SJSA1 (cell line): ENCODE results near the genes MDM2 and CCT2.

DNA sequence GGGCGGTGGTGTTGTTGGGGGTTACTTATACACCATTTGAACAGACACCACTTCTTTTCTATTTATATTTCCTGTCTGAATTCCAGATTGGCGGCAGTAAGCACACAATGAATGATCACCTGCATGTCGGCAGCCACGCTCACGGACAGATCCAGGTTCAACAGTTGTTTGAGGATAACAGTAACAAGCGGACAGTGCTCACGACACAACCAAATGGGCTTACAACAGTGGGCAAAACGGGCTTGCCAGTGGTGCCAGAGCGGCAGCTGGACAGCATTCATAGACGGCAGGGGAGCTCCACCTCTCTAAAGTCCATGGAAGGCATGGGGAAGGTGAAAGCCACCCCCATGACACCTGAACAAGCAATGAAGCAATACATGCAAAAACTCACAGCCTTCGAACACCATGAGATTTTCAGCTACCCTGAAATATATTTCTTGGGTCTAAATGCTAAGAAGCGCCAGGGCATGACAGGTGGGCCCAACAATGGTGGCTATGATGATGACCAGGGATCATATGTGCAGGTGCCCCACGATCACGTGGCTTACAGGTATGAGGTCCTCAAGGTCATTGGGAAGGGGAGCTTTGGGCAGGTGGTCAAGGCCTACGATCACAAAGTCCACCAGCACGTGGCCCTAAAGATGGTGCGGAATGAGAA, 8.6 kb downstream of the DYRK2 start:
- RAMPAGE, long total RNA, result no peak

DNA sequence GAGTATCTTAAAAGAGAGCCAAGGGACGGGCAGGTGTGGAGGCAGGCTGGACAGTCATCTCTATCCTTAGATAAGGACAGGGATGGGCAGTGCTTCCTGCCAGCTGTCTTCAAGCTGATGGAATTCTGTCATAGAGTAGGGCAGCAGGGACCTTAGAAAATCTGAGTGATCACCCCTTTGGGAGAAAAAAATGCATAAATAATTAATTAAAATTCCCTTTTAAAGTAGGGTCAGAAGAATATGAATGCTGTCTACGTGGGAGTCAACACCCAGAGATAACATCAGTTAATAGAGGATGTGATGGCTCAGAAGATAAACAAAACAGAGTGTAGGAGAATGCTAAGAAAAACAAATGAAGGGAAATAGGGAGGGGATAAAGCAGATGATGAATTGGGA, 57.3 kb downstream of the DYRK2 start:
- RAMPAGE, long total RNA, result no peak

- RAMPAGE, long total RNA, result no peak
Measured at GRCh38 chr12:67772595-67773399, 124.3 kb downstream of the DYRK2 start.

DNA sequence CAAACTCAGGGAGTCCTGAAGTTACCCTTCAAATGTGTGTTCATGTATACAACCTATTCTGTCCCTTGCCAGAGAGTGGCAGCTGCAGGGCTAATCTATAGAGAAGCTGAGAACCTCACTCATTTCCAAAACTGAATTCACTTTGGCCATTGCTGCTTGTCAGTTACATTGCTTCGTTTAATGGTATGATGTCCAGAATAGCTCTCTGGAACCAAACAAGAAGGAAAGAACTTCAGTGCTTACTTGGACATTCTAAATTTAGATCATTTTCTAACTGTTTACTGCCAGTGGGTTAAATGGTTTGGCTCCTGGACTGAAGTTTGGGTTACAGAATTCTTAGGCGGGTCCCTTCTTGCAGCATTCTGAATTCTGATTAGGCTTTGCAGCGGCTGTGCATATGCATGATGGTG, 148.6 kb downstream of the DYRK2 start:
- RAMPAGE, long total RNA, result no peak

- RAMPAGE, long total RNA, result no peak
Measured at GRCh38 chr12:68012628-68013070, 146.9 kb downstream of the IFNG start.

GRCh38 chr12:68042098-68042773, 117.3 kb downstream of the IFNG start:
- RAMPAGE, long total RNA, result no peak

DNA sequence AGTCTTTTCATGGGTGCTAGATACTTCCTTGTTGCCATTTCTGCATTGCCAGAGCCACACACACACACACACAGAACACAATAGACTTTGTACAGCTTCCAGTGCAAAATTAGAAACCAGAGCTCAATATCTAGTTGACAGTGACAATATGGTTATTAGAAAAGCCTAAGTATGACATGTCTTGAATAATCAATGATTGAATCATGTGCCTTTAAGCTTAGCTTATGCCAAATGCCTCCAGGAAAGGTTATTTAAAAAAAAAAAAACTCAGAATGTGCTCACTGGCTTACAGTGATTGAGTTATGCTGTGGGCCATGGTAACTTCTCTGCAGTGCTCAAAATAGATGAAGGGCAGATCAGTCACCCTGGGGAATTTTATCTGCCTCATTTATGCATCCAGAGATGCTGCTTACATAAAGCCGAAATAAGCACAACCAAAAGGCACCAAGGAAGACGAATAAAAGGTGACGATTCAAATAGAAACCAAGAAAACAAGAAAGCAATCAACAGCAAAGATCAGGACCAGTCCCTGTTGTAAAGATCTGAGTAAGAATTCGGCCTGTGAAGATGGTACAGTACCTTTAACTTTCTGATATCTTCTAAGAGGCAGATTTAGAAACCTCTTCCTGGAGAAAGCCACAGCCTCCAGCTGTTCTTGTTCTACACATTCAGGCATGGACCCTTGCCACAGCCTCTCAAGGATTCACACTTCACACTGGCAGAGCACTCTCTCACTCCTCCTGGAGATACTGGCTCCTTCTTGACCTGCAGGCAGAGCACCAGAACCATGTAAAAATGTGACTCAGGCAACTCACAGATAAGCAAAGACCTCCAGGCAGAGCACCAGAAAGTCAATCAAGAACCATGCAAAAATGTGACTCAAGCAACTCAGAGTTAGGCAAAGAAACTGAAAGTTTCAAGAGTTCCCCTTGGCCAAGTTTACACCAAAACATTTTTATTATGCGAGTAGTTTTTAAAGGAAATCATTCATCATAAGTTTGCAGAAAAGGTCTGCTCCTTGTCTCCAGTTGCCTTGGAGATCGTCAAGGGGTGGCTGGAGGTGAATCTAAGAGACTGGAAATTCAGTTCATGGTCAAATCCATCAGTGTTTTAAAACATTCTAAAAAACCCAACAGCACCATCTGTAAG, 119.0 kb upstream of the MDM1 start:
- RAMPAGE, long total RNA, result no peak

DNA sequence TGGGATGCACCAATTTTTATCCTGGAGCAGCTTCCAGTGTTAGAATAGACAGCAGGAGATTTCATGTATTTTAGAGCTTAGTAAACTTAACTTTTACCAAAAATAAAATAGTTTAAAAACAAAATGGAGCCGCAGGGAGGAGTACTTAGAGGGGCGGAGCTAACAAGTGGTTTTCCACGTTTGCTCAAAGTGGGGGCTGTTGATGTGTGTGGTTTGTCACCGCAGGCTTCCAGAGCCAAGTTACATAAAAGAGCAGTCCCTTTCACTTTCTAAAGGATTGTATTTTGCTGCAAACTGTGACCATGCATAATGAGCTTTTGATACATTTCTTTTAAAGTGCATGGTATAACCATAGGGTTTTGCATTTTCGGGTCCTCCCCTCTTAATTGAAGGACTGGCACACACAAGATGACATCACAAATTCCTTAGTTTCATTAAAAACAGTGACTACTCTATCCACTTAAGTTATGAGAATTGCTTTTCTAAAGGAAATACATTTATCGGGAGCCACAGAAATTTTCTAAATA, 71.5 kb upstream of the RAP1B start:
- RAMPAGE, long total RNA, result no peak

GRCh38 chr12:68625845-68626111, 15.1 kb downstream of the RAP1B start:
- RAMPAGE, long total RNA, result no peak

- RAMPAGE, long total RNA, result no peak
Measured at GRCh38 chr12:68648533-68649093, 37.9 kb downstream of the RAP1B start.

GRCh38 chr12:68745204-68745707, 720 bp upstream of the SLC35E3 start:
- RAMPAGE, long total RNA, result no peak

DNA sequence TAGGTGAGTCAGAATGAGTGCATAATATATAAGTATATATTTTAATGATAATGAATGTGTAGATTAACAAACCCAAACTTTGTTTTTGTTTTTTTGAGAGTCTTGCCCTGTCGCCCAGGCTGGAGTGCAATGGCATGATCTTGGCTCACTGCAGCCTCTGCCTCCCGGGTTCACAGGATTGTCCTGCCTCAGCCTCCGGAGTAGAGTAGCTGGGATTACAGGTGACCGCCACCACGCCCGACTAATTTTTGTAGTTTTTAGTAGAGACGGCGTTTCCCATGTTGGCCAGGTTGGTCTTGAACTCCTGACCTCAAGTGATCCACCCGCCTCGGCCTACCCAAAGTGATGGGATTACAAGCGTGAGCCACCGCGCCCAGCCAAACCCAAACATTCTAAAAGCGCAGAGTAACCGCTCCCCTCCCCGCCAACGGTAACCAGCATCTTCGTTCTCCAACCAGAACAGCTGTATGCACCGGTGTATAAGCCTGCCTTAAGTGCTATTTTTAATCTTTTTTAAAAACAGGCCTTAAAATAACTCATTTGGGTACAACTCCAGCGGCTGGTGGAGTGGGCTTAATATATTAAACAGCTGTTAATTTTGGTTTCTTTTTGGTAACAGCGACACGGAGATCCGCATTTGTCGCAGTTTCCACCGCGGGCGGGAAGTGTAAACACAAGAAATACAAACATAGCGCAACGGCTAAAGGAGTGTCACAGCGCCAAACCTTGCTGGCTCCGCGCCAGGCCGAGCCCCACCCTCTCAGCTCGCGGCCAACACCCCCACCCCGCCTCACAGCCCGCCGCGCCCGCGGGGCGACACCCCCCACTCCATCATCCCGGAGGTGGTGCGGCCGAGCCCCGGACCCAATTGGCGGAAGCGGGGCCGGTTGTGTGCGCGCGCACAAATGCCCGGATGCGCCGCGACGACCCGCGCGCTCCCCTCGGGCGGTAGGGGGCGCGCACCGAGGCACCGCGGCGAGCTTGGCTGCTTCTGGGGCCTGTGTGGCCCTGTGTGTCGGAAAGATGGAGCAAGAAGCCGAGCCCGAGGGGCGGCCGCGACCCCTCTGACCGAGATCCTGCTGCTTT, at the start of gene MDM2:
Gene MDM2, plus strand, starts transcription at position 954 of the 1,086 bp plus-strand sequence.
- RAMPAGE, long total RNA, result start-site peak on the plus strand centred at position 967 of the sequence, 98 bp wide, 7,264 and 1,146 reads in 2 replicates

DNA sequence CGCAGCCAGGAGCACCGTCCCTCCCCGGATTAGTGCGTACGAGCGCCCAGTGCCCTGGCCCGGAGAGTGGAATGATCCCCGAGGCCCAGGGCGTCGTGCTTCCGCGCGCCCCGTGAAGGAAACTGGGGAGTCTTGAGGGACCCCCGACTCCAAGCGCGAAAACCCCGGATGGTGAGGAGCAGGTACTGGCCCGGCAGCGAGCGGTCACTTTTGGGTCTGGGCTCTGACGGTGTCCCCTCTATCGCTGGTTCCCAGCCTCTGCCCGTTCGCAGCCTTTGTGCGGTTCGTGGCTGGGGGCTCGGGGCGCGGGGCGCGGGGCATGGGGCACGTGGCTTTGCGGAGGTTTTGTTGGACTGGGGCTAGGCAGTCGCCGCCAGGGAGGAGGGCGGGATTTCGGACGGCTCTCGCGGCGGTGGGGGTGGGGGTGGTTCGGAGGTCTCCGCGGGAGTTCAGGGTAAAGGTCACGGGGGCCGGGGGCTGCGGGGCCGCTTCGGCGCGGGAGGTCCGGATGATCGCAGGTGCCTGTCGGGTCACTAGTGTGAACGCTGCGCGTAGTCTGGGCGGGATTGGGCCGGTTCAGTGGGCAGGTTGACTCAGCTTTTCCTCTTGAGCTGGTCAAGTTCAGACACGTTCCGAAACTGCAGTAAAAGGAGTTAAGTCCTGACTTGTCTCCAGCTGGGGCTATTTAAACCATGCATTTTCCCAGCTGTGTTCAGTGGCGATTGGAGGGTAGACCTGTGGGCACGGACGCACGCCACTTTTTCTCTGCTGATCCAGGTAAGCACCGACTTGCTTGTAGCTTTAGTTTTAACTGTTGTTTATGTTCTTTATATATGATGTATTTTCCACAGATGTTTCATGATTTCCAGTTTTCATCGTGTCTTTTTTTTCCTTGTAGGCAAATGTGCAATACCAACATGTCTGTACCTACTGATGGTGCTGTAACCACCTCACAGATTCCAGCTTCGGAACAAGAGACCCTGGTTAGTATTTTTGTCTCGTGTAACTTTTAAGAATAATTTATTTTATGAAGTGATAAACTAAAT, 656 bp downstream of the MDM2 start:
- RAMPAGE, long total RNA, result start-site peak on the plus strand centred at position 600 of the sequence, 237 bp wide, 546 and 536 reads in 2 replicates

- RAMPAGE, long total RNA, result no peak
Measured at GRCh38 chr12:68816723-68817203, 8.8 kb downstream of the MDM2 start.

GRCh38 chr12:68915086-68915526, 17.9 kb downstream of the CPM start:
- RAMPAGE, long total RNA, result no peak

- RAMPAGE, long total RNA, result no peak
Measured at GRCh38 chr12:69036970-69037516, 104.1 kb upstream of the CPM start.

DNA sequence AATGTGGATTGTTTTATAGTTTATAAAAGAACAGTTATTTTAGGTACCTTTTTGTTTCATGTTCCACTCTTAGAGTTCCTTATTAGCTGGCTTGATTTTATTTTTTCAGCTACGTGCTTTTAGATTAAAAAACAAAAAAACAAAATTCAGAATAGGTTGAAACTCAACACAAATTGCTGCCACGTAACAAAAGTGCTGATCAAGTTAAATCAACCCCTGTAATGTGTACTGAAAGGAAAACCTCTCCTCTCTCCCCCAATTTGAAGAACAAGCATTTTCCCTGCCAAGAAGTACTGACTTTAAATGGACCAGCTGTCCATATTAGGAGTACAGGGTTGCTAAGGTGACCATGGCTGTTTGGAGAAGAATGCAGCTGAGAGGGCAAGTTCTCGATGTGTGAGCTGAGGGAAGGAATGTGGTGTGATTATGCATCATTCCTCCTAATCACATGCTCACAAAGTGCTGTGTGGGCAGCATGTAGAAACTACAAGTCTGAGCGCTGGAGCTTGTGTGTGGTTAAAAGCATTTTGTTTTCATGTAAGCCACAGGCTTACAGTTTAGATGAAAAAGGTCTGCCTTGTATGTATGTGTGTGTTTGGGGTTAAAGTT, 50.9 kb upstream of the CCT2 start:
- RAMPAGE, long total RNA, result no peak

GRCh38 chr12:69585225-69586292, at the start of gene CCT2:
Gene CCT2 (plus strand): TSS chr12:69585459.
- RAMPAGE, long total RNA, result start-site peak on the plus strand at chr12:69585436-69585502, 1,307 and 259 reads in 2 replicates

GRCh38 chr12:69738148-69738826, 373 bp upstream of the RAB3IP start:
- RAMPAGE, long total RNA, result no peak

DNA sequence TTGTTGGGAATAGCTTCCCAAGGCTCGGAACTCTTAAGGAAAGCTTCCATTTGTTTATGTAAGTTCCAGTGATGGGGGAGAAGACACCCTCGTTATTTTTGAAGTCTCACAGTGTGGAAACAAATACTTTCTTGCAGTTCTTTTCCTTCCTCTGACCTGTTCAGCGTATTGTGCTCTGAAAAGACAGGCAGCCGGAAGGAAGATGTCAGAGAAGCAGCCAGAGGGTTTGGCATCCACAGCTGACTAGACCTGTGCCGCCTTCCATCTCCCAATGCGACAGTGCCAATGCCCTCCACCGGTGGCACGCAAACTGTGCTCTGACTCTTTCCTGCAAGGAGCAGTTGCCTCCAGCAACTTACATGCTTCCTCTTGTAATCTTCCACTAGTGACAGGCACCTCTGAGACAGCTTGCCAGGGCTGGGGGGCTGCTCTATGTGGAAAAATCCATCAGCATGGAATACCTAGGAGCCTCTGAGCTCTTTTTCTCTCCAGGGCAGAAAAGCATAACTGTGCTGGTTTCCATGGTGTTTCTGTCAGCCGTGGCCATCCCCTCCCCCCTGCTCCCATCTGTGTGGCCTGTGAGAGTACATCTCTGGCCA, 110.5 kb downstream of the MYRFL start:
- RAMPAGE, long total RNA, result no peak